ENCODE results near the genes ZNF536, RGS9BP and NUDT19.

DNA sequence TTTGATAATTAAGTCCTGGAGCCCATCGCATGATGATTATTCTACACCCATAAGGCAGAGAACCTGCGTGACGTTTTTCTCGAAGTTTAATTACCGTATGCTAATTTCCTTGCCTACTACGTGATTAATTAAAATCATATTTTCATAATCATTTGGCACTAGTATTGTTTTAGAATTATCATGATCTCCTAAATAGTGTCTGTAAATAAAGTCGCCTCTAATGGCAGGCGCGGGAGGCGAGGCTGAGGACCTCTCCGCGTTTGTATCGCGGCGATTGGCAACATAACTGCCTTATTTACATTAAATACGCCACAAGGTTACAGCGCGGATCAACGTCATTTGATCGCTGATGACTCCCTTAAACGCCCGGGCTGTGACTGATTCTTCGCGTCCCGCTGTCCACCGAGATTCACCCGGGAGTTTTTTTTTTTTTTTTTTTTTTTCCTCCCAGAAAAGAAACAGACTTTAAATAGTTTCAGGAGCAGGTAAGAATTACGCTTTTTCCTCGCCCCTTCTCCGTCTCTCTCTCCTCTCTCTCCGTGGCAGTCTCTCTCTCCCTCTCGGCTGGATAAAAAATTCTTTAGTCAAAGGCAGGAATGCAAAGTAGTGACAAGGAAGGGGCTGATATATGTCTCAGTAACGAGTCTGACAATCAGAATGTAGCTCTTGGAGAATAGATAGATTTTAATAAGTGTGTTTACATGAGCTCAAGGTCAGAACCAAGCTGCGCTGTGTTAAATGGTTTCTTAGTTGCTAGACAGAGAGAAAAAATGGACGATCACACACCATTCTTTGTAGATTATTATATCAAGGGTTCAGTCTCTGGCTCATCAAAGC is 147.5 kb upstream of the ZNF536 start:
- PRO-cap = no peak

GRCh38 chr19:30229514-30229960 is 142.6 kb upstream of the ZNF536 start:
- PRO-cap = no peak

GRCh38 chr19:30325956-30326527 is 46.1 kb upstream of the ZNF536 start:
- PRO-cap = no peak

GRCh38 chr19:30372048-30372544 is at the start of gene ZNF536:
Gene ZNF536, plus strand, starts transcription at chr19:30372384.
- PRO-cap = no peak

DNA sequence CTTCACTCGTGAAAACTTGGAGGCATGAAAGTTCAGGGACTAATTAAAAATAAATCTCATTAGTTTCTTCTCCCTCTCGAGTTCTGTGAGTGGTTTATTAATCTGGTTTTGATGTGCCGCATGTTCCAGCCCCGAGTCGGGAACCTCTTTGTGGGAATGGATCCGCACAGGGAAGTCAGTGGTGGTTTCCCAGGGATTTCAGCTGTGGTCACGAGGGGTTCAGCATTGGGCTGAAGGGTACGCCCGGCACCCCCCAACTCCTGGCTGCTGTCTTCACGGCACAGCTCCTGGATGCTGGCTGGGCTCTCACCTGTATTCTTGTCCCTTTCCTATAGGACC is 167.7 kb downstream of the ZNF536 start:
- PRO-cap = no peak

- PRO-cap = no peak
Measured at GRCh38 chr19:31316227-31316705, 33.0 kb downstream of the TSHZ3 start.

- PRO-cap = unidirectional peak, plus-strand start at chr19:31351418
Measured at GRCh38 chr19:31351231-31351572, 2.0 kb upstream of the TSHZ3 start.

GRCh38 chr19:31889817-31890101 is 455.7 kb upstream of the ZNF507 start:
- PRO-cap = no peak

DNA sequence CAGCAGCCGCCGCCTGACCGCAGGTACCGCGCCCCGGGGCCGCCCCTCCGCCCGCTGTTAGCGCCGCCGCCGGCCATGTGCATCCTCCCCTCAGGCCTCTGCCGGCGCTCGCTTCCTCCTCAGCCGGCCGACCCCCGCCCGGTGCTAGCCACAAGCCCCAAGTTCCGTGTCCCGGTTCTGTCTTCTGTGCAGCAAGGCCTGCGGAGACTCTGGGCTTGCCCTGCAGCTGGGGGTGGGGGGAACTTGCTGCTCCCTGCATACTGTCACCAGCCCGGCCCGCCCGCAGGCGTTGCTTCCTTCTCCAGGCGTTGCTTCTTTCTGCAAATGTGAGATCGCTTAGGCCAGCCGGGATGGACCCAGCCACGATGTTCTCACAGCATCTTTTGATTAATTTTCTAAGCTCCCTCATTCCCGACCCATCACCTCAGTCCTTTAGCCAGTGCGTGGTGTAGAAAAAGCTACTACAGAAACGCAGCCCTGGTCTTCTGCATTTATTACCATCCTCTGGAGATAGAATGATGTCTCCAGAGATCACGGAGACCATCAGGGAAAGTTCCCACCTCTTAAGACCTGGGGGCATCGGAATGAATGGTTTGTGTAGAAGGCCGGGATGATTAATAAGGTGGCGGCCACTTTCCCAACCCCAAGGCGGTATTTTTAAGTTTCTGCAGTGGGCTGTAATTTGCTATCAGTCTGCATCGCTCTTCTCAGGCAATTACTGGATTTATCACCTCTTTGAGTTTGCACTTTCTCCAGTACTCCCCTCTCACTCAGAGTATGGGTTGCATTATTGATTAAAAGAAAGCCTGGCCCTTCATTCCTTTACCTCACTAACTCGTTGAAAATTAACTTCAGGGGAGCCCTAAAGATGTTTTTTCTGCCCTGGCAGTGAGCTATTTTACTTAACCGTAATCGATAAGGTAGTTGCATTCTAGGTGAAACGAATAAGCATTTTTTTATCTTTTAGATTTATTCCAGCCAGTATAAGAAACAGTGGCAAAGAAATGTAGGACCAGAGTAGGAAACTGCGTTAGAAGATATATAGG is 674 bp downstream of the ZNF507 start:
- PRO-cap = no peak

DNA sequence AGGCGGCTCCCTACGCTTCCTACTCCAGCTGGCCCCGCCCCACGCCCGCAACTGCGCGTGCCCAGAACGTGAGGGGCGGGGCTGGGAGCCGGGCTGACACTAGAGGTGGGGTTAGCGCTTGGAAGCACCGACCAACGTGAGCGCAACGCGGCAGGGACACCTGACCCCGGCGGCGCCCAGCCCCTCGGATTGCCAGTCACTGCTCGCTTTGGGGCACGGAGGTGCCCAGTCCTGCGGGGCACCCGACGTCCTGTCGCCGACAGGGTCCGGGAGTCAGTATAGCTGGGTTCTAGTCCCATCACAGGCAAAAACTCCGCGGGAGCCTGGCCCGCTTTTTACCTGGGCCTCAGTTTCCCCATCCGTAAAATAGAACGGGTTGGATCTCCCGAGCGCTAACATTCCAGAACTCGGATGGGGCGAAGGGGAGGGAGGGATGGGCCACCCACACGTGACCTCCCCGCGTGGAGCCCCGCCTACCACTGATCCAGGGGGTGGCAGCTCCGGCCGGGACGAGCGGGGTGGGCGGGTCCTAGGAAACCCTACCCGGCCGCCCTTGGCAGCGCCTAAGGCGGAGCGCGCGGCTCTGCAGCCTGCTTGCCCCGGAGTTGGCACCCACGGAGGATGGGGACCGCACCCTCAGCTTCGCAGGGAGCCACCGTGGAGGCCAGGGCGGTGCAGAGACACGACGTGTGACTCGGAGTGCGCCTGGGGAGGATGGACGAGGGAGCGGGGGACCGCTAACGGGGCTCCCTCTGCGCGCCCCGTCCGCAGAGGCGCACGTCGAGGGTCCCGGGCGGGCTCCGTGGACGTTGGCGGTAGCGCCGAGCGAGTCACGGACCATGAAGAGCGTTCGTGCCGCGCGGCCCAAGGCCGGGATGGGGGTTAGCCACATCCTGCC is at the start of gene RGS9BP:
RGS9BP (plus strand) TSS at position 540 of the 898 bp plus-strand sequence.
- PRO-cap = no peak

- PRO-cap = unidirectional peak, minus-strand start at chr19:32692284
Measured at GRCh38 chr19:32691494-32692896, at the start of gene NUDT19. Gene NUDT19, plus strand, starts transcription at chr19:32691821.

DNA sequence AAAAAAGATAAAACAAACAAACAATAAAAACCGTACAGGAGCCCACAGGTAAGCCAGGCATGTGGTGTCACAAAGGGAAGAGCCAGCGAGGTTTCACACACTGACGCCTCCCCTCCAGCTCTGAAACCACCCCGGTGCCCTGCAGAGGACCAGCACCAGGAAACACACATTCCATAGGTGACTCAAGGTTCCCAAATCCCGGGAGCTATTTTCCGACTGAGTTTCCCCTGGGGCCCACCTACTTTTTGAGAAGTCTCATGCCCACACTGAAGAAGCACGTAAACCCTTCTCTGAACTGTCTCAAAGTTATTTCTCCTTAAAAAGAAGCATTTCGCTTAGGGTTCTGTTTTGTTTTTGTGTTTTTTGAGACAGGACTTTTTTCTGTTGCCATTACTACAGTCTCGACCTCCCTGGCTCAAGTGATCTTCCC is 40.2 kb downstream of the RHPN2 start:
- PRO-cap = no peak

GRCh38 chr19:33248092-33248544 is 22.5 kb upstream of the SLC7A10 start:
- PRO-cap = no peak

GRCh38 chr19:33292632-33293194 is 9.6 kb downstream of the CEBPA start:
- PRO-cap = no peak

DNA sequence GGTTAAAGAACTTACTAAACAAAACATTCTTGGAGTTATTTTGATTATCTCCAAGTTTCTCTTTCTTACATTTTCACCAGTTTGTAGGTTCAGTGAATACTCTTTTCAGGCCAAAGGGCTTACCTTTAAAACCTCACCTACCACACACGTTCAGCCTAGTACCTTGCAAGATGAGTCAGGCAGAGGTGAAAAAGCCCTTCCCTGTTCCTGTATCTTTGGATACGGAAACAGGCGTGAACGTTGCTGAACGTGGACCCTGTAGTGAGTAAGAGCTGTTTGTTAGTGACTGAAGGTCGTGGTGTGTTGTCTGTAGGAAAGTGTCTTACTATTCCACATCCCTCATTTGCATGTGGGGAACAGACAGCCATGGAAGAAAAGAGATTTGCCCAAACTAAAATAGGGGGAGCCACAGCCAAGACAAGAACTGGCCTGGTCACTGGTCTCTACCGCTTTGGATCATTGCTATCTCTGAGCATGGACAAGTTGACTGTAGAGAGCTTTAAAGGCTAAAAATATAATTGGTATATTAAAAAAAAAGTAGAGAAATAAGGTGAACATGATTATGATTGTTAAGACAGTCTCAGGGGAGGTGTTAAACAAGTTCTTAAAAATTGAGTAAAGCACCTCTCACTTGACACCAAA is 3.5 kb downstream of the CEBPG start:
- PRO-cap = no peak

DNA sequence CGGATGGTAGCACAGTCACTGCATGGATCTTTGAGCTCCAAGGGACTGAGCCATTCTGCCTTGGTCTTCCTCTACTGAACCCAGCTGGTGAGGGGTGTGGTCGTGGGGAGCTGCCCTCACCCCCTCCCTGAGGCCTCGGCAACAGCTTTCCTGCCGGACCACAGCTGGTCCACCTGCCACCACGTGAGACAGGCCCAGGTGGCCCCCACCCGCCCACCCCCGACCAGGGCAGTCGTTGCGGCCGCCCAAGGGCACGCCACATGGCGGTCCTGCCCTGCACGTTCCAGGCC is 40.8 kb downstream of the CEBPG start:
- PRO-cap = no peak

DNA sequence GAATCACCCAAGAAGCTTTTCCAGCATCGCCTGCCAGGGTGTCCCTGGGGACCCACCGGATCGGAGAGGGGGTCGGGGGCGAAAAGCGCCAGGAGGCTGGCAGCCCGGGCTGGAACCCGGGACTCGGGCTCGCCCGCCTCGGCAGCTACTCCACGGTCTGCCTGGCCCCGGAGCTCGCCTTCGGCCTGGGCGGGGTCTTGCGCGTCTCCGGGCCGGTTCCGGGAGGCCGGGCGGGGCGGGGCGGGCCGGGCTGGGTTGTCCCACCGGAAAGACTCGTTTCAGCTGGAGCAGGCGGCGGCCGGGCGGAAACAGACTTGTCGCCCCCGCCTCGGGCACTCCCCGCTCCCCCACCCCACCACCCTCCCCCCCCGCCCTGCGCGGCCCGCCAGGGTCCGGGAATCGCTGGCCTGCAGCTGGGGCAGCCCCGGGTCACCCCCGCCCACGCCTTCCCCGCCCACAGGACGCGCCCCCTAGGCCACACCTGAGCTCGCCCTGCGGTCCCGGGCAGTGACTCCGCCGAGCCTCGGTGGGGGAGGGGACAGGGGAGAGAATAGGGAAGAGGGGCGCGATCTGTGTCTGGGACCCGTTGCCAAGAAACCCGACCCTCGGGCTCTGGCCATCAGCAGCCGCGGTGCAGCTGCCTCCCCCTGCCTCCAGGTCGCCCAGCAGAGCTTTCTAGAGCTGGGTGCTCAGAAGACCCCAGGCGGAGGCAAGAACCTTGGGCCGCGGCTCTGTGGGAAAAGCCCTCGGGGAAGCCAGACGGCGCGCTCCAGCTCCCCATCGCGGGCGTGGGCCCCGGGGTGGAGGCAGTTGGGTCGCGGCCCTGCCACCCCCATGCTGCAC is 109.4 kb downstream of the KCTD15 start:
- PRO-cap = no peak

DNA sequence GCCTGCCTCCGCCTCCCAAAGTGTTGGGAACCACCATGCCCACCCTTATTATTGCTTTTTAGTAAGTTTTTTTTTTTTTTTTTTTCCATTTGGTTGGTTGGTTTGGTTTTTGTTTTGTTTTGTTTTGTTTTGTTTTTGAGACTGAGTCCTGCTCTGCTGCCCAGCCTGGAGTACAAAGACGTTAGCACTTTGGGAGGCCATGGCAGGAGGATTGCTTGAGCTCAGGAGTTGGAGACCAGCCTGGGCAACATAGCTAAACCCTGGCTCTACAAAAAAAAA is 29.7 kb downstream of the LSM14A start:
- PRO-cap = no peak

GRCh38 chr19:34232337-34233272 is 21.7 kb upstream of the GARRE1 start:
- PRO-cap = no peak

GRCh38 chr19:34265878-34266553 is 11.7 kb downstream of the GARRE1 start:
- PRO-cap = no peak

All from mesothelial cell of epicardium (in vitro differentiated cells).